ENCODE data around the genes RIPPLY3 and VPS26C.

- PRO-cap: no peak
These were observed at the start of gene RIPPLY3 for GRCh38 chr21:37006162-37007447. Gene RIPPLY3 (plus strand): TSS chr21:37006702.

DNA sequence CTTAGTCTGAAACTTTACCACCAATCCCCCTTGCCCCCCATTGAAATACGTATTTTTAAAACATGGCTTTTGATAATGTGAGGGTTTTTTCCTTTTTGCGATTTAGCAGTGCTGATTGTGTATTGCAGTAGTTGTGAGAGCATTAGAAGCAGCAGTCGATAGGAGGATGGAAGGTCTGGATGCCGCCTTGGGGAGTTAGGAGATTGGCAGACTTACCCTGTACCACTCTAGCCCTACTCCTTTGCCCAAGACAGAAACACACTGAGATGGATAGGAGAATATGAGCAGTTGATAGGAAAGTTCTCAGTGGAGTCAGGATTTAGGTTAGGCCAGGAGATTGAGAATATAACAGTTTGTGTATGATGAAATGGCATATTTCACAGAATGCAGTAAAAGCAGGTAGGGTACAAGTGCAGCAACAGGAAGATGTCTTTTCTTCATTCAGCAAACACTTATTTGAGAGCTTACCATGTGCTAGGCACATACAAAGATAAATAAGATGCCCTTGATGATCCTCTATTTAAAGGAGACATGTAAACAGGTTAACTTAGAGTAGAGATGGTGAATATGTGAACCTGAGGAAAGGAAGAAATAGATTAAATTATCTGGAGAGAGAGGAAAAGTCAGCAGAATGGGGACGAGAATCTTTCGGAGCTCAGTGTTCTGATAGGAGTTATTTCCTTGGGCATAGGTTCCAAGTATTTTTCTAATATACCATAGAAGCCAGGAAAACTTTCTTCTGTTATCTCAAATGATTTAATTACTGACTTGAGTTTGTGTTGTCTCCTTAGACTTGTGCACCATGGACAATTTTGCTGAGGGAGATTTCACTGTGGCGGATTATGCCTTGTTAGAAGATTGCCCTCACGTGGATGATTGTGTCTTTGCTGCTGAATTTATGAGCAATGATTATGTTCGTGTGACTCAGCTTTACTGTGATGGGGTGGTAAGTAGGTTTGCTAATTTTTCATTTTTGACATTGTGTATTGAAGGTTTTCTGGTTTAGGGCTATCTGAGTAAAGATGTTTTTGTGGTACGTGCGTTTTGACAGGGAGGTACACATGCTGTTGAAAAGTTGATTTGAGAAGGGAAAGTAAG is 13.8 kb downstream of the TTC3 start:
- PRO-cap: no peak

GRCh38 chr21:37257152-37257931 is 9.8 kb downstream of the VPS26C start:
- PRO-cap: bidirectional peak, plus-strand start at chr21:37257364, minus-strand start at chr21:37257296; bidirectional peak, plus-strand start at chr21:37257615, minus-strand start at chr21:37257682

DNA sequence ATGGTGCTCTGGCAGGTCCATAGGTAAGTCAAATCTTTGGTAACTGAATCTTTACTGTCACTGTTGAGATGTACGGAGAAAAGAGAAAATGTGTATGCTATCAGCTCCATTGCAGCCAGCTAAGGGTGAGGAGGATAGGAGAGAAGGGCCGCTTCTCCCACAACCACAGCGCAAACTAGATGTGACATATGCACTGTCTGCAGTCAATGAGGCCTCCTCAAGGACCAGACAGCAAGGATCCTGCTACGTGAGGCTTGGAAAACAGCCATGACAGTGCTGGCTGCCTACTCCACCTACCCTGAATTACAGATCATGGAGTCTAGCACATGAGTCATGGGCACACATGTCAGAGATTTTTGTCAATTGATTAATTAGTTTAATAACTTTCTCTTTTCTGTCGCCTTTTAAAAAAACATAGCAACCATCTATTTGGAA is 3.4 kb downstream of the VPS26C start:
- PRO-cap: no peak

DNA sequence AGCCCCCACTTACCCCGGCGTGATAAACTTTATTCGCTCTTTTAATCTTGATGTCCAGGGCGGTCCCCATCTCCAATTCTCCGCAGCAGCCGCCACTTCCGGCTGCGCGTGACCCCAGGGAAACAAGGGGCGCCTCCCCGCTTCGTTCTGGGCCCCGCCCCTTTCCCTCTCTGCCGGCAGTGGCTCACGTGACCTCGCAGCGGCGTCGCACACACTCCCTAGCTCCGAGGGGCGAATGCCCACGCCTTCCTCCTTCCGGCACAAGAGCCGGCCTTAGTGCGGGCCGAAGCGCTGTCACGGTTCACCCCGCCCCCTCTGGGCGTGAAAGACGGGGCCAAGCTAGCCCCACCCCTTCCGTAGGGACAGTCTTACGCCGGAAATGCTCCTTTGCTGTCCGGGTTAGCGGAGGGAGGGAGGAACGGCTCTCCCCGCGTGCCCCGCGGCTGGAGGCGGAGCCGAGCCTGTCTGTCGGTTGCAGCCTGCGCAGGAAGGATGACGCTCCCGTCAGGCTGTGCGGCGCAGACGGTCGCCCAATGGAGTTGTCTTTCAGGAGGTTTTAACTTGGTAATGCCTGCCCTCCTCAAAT is at the start of gene VPS26C:
TSS of gene VPS26C (minus strand) at position 110 of the 586 bp plus-strand sequence.
- PRO-cap: bidirectional peak, plus-strand start at position 179 of the sequence, minus-strand start at position 110 of the sequence; bidirectional peak, plus-strand start at position 471 of the sequence, minus-strand start at position 275 of the sequence

- PRO-cap: bidirectional peak, plus-strand start at chr21:37367586, minus-strand start at chr21:37367912
These were observed 834 bp downstream of the DYRK1A start for GRCh38 chr21:37367338-37367876.

DNA sequence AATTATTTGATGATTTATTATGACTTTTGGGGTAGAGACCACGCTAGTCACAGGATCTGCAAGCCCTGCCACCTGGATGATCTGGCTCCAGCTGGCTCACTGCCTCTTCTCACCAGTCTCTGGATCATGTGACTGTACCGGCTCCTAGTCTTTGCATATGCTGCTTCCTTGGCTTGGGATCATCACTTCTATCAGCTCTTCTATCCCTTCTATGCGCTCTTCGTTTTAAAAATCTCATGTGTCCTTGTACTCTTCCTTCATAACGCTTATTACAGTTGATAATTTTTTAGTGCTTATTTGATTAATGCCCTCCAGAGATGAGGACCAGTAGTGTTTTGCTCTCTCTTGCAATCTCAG is 14.2 kb downstream of the DYRK1A start:
- PRO-cap: no peak

DNA sequence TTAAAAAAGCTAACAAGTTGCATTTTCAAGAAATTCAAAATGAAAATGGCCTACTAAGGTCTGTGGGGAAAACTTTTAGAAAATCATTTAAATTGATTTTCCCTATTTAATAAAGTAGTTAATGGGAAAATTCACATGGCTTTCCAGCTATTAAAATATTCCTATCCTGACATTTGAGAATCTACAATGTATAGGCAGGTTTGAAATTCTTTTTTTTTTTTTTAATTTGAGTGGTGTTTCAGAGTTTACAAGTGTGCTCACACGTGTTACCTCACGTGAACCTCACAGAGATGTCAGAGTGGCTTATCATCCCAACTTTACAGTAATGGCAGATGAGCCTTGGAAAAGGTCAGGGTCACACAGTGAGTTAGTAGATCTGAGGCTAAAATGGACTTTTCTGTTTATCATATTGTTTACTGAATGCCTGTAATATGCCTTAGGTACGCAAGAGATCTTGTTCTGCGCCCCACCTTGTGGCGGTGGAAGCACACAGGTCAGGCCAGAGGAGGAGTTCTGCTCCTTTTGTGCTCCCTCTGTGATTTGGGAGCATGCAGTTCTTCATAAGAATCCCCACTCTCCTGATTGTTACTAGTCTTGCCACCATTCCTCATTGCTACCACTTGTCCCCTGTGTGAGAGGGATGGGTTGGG is 79.9 kb downstream of the DYRK1A start:
- PRO-cap: no peak

- PRO-cap: no peak
These were observed 138.7 kb downstream of the DYRK1A start for GRCh38 chr21:37505241-37505756.

DNA sequence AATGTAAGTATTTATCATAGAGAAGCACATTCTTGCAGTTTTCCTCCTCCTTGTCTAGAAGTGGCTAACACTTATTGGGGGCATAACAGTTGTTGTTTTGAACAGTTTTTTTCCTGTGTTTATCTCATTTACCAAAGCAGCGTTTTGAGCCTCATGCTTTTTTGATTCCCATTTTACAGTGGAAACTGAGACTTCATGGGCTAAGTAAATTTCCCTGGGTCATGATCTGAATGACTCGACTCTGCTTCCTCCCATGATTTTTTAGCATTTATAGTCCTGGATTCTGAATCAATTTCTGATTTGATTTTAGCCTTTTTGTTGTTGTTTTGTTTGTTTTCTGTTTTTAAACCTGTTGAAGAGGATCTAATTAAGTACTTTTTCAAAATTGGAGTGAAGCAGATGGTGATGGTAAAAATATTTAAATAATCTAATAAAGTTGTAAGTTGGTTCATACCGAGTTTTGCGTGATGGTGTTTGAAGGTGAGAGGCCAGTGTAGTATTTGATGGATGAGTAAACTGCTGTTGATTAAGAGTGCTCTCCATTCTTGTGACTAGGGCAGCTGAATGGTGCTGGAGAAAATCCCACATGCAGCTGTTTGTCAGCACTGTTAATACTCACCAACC is 139.9 kb downstream of the DYRK1A start:
- PRO-cap: no peak

DNA sequence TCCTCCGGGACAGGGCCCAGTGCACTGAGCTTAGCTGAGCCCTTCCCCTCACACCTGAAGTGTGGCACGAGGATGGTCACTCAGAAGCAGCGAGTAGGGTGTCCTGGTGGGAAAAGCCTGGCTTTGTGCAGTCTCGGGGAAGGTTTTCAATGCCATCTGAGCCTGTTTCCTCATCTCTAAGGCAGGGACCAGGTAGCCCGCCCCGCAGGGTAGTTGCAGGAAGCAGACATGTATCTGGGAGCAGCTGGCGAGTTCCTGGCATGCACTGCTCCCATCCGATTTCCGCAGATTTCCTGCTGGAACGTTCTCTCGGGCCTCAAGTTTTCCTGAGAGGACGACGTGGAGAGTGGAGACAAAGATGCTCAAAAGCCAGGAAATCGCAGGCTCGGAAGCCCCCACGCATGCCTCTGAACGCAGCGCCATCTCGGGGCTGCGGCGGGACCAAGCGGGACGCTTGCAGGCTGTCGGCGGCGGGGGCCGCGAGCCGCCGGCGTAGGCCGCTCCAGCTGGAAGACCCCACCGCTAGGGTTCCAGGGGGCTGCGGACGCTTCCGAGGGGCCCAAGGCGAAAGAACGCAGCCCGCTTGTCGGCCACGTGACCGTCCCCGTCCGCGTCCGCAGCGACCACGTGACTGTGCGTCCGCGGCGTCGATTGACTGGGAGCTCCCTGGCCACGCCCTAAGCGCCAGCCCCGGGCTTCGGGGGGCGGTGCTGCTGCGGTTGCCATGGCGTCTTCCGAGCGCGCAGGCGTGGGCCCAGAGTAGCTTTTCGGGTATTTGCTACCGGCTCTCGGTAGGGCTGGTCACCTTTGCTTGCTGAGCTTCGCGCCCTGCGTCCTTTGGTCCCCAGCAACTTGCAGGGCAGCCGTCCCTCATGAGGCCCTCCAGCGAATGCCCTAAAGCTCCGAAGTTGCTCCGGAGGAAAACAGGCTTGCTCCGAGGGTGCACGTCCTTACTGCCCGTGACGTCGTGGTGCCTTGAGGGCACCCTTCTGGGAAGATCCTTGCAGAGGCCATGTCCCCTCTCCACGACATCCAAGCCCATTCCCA is 197.0 kb downstream of the DYRK1A start:
- PRO-cap: unidirectional peak, plus-strand start at position 225 of the sequence; bidirectional peak, plus-strand start at position 702 of the sequence, minus-strand start at position 618 of the sequence

GRCh38 chr21:37636344-37636862 is 269.8 kb downstream of the DYRK1A start:
- PRO-cap: no peak

GRCh38 chr21:37845409-37846034 is 70.7 kb downstream of the KCNJ6 start:
- PRO-cap: no peak

DNA sequence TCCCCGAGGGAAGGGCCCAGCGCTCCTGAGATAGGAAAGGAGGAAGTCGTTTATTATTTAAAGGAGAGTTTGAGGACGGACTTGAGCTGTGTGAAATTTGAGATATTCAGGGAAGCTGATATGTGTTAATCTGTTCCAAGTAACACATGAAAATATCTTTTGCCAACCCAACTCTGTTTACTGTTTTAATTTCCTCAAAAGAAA is 37.6 kb upstream of the KCNJ15 start:
- PRO-cap: no peak

DNA sequence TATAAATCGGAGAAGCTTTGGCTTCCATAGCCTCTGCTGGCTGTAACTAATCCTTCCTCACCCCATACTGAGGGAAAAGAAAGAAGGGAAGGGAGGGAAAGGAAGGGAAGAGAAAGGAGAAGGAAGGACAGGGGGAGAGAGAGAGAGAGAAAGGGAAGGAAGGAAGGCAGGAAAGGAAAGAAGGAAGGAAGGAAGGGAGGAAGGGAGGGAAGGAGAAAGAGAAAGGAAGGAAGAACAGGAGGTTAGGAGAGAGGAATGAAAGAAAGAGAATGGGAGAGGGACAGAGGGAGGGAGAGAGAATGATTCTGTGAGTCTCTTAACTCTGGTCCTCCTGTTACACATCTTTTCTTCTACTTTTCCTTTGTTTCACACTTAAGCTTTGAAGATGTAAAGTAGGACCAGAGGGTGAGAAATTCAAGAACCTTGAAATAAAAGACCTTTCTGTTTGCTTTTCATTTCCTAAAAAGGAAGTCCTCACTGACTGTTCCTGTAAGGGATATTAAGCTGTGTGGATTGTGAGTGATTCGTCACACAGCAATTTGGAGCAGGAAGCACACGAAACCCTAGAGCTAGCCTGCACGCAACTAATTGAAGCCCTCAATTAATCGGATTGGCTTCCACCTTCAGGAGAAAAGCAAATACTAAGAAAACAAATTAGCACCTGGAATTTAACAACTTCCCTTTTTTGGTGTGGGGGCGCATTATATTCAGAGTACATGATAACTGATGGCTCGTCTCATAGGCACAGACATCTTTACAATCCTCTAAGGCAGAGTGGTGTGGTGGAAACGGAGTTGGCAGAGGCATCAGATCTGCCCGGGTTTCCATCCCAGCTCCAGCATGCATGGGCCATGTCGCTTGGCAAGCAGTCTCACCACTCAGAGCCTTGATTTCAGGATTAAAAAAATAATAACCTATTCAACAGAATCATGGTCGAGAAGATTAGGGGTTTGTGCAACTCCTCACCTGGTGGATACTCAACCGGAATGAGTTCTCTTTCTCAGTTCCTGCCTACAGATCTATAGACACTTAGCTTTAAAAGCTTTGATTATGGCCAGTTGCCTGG is 95.1 kb downstream of the KCNJ15 start:
- PRO-cap: no peak

DNA sequence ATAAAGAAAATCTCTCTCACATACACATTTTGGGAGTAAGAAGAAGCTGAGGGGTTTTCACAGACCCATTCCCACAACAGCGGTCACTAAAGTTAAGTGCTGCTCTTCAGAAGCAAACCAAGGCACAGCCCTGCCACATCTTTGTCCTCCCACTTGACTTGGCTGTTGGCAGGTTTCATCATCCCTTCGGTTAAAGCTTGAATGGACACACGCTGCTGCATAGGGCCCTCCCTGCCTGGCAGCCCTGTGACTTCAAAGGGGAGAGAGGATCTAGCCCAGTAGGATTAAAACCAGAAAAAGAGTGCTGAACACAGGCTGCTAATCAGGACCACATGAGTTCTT is 49.7 kb downstream of the ERG start:
- PRO-cap: no peak

GRCh38 chr21:38475994-38476842 is 22.1 kb downstream of the ERG start:
- PRO-cap: unidirectional peak, minus-strand start at chr21:38476448

DNA sequence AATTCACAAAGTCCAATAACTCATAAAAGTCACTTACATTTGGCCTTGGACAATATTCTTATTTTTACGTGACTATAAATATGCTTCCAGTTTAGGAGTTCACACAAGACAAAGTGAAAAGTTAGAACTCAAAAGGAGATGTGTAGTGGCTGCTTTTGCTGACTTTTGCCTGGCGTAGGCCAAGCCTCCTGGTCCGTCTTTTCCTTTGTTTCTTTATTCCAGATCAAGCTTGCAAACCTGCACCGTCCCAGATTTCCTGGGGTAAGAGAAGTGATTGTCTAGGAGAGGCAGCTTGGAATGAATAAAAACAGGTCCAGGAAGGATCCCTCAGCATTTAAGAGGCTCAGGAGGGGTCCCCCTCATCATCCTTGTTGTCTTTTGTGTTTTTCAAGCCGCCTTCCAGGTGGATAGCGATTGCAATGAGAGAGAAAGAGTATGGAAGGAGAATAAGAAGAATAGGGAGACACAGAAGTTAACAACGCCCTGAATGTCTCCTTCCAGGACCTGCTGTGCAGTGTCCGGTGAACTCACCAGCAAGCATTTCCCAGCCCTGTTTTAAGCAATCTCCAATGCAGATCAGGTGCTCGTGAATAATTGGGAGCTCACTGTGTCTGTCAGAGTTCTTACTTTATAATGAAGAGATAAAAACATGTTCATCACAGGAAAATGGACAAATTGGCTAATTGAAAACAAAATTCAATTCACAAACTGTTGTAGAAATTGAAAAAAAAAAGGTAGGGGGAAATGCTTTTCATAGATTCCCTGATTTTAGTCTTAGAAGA is 8.6 kb downstream of the ERG start:
- PRO-cap: no peak

- PRO-cap: no peak
These were observed 4.3 kb downstream of the ERG start for GRCh38 chr21:38493734-38494548.

DNA sequence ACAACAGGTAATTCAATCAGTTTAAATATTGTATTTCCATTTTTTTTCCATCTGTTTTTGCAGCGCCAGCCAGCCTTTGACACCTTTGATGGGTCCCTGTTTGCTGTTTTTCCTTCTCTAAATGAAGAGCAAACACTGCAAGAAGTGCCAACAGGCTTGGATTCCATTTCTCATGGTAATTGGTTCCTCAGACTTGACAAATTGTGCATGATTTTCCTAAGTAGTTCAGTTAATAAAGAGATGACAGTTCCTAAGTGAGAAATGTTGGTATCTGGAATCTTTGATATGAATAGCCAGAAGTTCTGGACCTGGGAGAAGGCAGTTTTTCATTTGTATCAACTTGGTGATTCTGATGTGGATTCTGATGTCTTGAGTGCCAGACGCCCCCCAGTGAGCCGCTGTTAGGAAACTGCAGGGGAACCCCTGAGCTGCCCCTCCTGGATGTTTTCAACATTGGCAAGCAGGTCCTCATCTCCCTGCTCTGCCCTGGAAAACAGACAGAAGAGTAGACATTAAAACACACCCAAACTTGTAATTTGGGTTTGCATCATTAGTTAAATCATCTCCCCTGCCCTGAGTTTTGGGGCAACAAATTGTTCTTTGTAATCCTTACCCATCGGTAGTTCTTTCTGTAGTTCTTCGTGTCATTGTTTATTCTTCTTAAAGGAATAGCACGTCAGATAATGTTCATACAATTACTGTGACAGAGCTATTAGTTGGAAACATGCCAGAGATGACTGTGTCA is 7.4 kb downstream of the ETS2 start:
- PRO-cap: no peak

All from rectum (tissue), 1 donor.